Frontal cortex (tissue), 2 donors: Measurements from ENCODE around the gene ARFGEF3.

- RAMPAGE, long total RNA: no peak
Observed at GRCh38 chr6:137357618-137358059, 136.6 kb downstream of the OLIG3 start.

DNA sequence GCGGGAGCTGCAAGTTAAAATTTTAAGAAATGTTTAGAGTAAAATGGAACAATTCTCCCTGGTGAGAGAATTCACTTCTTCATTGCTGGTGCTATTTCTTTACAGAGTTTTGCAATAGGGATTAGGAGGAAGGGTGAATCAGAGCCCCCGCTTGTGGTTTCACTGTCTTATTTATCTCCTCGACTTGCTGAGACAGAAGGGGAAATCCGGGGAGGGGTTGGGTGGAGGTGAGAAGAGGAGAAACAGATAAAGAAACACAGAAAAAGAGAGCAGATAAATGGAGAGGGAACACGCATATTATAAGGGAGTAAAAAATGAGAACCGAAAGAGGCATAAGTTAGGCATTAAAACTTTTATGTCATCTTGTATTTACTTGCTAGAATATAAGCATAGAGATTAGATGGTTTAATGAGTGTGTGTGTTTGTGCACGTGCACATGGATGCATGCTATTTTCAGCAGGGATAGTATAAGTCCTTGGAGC is 105.0 kb downstream of the OLIG3 start:
- RAMPAGE, long total RNA: no peak

- RAMPAGE, long total RNA: no peak
Observed at GRCh38 chr6:137722680-137723018, 144.4 kb upstream of the TNFAIP3 start.

- RAMPAGE, long total RNA: no peak
Observed at GRCh38 chr6:137728669-137729413, 138.2 kb upstream of the TNFAIP3 start.

GRCh38 chr6:137849214-137849771 is 17.8 kb upstream of the TNFAIP3 start:
- RAMPAGE, long total RNA: no peak

DNA sequence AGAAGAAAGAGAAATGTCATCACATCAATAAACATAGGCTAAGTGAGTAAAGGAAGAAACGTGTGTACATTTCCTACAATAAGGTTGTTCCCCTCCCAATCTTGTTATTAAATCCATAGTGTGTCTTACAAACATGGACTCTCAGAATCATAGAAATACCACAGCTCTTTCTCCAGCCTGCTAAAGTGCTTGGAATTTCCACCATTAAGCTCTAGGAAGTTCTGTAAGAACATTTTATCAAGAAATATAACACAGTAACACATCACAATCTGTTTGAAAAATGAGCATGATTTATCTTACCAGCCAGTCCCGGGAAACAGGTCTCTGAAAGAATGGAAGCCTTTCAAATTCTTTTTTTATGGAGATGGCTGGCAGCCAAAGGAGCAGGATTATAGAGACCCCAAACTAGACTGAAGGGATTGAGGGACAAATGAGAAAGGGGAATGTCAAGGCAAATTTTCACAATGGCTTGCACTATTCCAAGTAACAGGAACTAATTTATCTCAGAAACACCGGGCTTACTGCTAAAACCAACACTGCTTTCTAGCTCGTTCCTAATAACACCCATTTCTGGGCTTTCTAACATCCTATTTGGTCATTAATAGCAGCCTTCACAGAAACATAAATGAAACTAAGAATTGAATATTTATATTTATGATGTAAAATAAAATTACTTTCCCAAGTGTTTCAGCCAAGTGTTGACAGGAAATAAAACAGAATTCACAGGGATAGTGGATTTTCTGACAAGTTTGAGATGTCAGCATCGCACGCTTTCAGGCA is 4.4 kb upstream of the TNFAIP3 start:
- RAMPAGE, long total RNA: no peak

GRCh38 chr6:137869718-137870655 is 2.9 kb downstream of the TNFAIP3 start:
- RAMPAGE, long total RNA: no peak

DNA sequence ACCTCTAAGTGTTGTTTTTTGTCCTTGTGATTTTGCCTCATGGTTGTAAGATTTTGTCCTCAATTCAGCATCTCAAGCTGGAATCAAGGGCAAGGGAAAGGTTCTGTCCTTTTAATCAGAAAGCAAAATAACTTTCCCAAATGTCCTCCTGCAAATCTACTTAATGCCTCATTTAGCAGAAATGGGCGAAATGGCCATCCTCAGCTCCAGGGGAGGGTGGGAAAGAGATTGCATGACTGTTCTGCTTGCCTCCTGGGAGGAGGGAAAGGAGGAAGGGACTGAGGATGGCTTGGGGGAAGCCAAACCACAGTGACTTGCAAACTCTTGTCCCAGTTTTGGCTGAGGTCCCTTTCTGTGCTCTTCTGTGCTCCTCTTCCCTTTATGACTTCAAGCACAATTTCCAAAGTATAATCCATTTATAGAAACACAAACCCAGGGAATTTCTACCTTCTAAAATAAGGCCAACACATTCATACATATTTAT is 43.4 kb downstream of the TNFAIP3 start:
- RAMPAGE, long total RNA: no peak

DNA sequence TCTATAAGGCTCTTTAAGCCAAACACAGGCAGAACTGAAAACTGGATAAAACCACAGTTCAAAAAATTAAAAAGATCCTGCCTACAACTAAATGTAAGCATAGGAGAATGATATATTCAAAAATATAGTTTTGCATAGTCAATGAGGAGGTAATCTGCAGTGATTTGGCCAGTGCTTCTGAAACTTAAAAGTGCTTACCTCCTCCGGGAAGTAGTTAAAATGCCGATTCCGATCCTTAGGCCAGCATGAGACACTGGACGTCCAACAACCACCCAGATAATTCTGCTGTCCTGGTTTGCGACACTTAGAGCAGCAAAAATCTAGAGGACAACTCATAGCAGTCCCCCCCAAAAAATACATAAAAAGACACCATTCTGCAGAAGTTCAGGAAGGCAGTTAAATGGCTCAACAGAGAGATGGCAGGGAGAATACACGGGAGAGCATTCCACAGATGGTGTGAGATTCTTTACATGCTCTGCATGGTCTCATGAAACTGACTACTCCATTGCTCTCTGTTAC is 5.5 kb downstream of the PERP start:
- RAMPAGE, long total RNA: no peak

DNA sequence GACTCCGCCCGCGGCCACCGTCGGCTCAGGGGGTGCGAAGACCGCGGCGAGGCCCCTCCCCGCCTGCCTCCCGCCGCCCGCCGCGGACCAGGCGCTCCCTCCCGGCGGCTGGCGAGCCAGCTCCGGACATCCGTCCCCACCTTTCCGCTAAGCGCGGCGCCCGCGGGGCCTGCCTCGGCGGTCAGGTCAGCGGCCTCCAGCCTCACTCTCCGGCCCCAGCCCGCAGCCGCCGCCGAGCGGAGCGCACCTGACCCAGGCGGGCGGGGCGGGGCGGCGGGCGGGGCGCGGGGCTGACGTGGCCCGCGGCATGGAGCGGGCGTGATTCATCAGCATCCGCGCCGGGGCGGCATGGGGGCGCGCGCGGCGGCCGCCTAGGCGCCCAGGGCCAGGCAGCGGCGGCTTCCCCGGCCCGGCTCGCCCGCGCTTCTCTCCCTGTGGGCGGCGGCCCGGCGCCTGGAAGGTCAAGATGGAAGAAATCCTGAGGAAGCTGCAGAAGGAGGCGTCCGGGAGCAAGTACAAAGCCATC is at the start of gene ARFGEF3:
ARFGEF3 (plus strand) TSS at position 319 of the 526 bp plus-strand sequence.
- RAMPAGE, long total RNA: no peak

DNA sequence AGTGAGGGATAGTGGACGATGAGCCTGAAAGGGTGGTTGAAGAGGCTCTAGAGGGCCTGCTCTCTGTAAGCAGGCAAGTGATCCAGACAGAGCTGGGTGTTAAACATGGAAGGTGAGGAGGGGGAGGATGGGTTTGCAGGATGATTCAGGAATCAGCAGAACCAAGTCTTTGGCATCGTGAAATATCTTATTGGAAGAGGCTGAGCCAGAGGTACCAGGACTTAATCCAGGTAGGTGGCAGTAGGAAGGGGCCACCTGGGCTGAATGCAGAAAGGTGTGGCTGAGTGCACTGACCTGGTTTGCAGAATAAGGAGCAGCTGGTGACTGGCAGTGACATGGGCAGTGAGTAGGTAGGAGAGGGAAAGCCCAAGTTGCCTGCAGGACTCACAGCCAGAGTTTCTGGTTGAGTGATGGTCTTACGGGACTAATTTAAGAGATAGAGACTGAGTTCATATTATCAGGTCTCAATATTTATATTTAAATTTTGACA is 1.0 kb upstream of the PBOV1 start:
- RAMPAGE, long total RNA: no peak

DNA sequence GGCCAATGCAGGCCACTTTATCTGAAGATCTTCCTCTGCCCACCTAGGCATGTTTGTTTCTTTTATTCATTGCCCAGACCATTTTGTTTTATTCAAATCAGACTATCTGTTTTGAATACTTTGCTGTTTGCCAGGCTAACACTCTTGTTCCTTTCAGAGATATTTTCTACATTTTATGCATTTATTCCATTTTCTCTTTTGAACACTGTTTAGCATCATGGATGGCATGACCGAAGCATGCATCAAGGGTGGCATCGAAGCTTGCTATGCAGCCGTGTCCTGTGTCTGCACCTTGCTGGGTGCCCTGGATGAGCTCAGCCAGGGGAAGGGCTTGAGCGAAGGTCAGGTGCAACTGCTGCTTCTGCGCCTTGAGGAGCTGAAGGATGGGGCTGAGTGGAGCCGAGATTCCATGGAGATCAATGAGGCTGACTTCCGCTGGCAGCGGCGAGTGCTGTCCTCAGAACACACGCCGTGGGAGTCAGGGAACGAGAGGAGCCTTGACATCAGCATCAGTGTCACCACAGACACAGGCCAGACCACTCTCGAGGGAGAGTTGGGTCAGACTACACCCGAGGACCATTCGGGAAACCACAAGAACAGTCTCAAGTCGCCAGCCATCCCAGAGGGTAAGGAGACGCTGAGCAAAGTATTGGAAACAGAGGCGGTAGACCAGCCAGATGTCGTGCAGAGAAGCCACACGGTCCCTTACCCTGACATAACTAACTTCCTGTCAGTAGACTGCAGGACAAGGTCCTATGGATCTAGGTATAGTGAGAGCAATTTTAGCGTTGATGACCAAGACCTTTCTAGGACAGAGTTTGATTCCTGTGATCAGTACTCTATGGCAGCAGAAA is 44.4 kb upstream of the PBOV1 start:
- RAMPAGE, long total RNA: no peak

- RAMPAGE, long total RNA: no peak
Observed at GRCh38 chr6:138412817-138413267, 8.8 kb downstream of the HEBP2 start.

- RAMPAGE, long total RNA: no peak
Observed at GRCh38 chr6:138484896-138485661, 14.2 kb downstream of the NHSL1 start.

GRCh38 chr6:138724132-138724339 is 49.5 kb upstream of the CCDC28A start:
- RAMPAGE, long total RNA: no peak

DNA sequence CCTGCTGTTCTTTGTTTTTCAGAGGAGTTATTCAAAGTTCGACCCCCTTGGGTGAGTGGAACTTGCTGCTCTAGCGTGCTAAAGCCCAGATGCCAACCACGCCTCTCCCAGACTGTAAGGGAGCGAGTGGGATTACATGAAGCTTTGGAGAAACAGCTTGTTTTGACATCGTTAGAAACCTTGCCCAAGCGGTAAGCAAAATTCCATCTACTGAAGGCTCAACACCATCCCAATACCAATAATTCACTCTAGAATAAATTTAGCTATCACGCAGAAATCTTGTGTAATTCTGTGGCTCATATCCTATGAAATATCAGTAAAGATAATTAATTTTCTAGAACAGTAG is 48.5 kb downstream of the ECT2L start:
- RAMPAGE, long total RNA: no peak

DNA sequence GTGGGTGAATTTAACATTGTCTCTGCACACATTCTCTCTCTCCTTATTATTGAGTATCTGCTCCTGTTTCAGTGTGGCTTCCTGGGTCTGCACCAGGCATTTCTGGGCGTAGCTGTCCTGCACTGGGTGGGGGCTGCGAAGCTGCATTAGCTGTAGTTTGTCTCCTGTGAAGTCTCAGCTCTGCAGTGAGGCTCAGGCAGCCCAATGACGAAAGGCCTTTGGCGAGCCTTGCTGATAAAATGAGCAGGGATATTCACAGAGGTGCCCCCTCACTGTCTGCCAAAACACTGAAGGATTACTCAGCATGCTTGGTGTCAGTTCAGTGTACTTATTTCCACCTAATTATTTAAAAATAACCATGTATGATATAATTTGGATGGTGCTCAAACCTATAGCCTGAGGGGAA is 73.5 kb downstream of the ECT2L start:
- RAMPAGE, long total RNA: no peak

DNA sequence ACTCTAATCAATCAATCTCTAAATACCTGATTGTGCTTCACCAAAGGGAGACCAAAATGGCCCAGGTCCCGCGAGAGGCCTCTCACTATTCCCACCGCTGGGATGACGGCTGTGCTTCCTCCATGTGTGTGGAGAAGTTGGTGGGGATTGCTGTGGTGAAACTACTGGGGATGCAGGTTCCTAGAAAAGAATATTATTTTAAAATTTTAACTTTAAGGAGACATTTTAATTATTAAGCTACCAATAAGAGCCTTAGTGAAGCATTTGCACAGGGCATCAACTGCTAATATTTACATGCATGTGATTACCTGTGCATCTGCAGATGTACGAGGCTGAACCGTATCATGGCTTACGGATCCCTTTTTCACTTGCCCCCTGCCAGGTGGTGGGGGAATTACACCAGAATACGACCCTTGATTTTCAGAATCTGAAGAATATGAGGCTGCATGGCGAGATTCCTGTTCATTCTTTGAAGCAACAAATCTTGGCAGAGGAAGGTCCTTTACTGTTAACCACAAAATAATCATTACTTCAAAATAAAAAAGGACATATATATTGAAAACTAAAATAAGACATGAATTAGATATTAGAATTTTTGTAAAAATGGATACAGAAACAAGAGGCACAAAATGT is 42.7 kb downstream of the REPS1 start:
- RAMPAGE, long total RNA: no peak

- RAMPAGE, long total RNA: no peak
Observed at GRCh38 chr6:139133453-139133652, 1.5 kb upstream of the HECA start.

DNA sequence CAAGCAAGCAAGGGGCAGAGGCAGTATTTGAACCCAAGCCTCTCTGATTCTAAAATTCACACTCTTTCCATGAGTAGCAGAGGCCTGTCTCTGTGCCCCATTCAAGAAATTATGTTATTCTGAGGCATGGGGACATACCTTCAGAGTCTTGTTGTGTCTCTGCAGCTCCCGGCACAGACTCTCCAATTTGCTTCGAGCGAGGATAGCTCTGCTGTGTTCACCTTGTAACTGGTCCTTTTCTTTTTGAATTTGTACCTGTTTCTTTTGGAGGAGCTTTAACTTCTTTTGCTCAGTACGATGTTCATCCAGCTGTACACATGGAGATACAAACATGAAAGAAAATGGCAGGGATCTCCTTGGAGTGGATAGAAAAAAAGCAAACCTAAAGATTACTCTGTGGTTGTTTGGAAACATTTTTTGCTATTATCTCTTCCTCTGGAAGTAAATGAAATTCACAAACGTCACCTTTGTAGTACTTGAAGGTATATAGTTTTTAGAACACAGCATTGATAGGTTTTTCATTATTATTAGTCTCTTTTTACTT is 21.4 kb downstream of the TXLNB start:
- RAMPAGE, long total RNA: no peak